Measurements from ENCODE around the gene PRXL2C.

DNA sequence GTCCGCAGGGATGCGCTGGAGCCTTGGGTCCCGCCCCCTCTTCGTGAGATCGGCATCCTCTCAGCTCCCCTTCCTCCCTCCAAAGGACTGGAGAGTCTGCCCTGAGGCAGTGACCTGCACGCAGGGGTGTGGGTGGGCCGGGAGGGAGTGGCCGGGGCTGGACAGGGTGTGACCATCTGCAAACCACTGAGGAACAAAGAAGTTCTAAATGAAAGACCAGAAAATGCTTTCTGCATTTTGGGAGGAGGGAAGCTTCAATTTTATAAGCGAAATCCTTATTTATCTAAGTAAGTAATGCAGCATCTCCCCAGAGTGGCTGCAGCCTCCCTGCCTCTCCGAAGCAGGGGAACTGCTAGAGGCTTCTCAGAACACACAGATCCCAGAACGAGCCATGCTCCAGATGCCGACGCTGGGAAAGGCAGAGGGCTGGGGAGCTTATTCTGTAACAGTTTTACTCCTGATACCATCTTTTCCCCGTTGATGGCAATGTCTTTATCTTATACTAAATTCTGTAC lies 221.7 kb downstream of the FANCC start:
- PRO-cap: no peak
- RAMPAGE, long total RNA, 4 experiments: no peak in any of the 4 experiments

GRCh38 chr9:95313024-95313544 lies 4.4 kb downstream of the FANCC start:
- PRO-cap: unidirectional peak, plus-strand start at chr9:95313349; unidirectional peak, plus-strand start at chr9:95313391
- RAMPAGE, long total RNA, 4 experiments: no peak in any of the 4 experiments

DNA sequence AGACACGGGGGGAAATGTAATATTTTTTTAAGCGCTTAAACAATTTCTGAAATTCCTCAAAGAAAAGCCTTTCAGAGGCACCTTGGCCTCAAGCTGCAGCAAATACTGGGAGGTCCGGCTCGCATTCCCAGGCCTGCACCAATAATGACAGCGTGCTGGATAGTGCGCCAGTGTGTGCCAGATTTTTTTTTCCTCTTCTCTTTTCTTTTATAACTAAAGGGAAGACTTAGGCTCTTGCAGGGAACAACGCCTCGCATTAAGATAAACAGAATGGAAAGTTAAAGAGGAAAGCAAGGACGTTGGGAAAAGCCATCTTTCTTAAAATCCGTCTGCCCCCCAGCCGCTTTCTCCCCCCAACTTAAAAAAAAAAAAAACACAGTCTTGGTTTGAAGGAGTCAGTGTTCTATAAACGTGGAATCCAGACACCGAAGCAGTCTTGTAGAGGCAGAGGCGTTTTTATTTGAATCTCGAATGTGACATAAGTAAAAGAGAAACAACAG lies 627 bp upstream of the PTCH1 start:
- PRO-cap: no peak
- RAMPAGE, long total RNA, 4 experiments: no peak in any of the 4 experiments

GRCh38 chr9:95517092-95517534 lies 8.0 kb upstream of the PTCH1 start:
- PRO-cap: no peak
- RAMPAGE, long total RNA, 4 experiments: no peak in any of the 4 experiments

DNA sequence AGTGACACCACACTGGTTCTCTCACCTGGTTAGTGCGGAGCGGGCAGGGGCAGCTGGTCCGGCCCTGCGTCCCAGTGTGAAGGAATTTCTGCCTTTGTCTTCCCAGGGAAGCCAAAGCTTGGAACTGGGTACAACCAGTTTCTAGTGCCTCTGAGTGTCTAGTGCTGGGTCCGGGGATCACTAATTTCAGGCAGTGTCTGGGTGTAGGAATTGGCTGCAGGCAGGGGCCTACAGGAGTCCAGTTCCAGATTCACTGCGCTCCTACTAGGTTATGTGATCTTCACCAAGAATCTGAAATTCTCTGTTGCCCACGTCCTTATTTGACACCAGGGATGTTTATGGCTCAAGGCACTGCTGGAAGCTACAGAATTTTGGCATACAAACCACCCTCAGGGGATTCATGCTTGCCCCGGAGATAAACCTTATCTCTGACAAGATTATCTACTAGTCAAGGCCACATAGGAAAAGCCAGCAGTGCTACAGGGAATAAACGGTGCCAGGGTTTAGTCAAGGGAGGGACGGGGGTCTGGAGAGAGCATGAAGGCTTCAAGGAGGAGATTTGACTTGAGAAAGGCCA lies 120.5 kb upstream of the ERCC6L2 start:
- PRO-cap: no peak
- RAMPAGE, long total RNA, 4 experiments: no peak in any of the 4 experiments

- PRO-cap: no peak
- RAMPAGE, long total RNA, 4 experiments: no peak in any of the 4 experiments
Measured at GRCh38 chr9:95772307-95773352, 102.9 kb upstream of the ERCC6L2 start.

DNA sequence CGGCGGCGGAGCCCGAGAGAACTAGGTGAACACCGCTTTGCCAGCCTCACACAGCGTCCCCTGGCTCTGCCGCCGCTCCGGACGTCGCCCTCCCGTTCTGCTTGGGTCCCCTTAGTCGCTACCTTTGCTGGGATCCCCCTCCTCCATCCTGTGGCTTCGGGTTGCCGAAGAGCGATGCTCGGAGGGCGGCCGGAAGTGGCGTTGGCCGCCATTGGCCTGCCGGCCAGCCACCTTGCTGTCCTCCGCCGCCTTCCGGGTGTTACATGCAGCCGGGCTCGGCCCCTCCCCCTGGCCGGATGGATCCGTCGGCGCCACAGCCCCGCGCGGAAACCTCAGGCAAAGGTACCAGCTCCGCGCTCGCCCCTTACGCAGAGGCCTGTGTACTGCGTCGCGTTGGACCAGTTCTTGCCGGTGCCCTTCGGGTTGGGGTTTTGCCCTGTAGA lies 273 bp downstream of the ERCC6L2 start:
- PRO-cap: bidirectional peak, plus-strand start at position 328 of the sequence, minus-strand start at position 251 of the sequence
- RAMPAGE, long total RNA, 4 experiments: start-site peak on the plus strand in 2 of 4 experiments, centred at positions 284 to 290 of the sequence, 26 to 38 reads per replicate; start-site peak on the minus strand in 3 of 4 experiments, centred at positions 240 to 256 of the sequence, 37 to 98 reads per replicate

- PRO-cap: no peak
- RAMPAGE, long total RNA, 4 experiments: no peak in any of the 4 experiments
Measured at GRCh38 chr9:95971979-95972978, 96.8 kb downstream of the ERCC6L2 start.

DNA sequence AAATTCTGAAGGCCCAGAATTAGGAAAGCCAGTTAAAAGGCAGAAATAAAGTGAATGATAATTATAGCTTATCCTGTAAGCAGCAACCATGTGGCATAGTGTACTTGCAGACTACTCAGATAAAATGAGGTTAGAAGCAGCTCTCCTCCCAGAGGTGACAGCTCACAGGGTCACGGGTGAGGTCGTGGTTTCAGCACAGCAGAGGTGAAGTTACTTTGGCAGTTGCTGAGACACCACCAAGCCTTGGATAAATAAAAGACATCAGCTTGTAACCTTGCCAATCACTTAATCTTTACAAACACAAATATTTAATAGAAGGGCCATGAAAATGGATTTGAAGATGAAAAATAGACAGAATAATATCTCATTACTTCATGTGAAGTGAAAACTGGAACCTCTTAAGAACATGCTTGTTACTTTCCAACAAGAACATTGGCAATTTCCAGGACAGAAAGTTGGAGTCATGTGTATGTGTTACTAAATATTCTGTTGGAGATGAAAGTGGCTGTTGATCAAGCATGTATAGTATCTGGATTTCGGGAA lies 134.3 kb downstream of the ERCC6L2 start:
- PRO-cap: unidirectional peak, minus-strand start at position 126 of the sequence
- RAMPAGE, long total RNA, 4 experiments: no peak in any of the 4 experiments

DNA sequence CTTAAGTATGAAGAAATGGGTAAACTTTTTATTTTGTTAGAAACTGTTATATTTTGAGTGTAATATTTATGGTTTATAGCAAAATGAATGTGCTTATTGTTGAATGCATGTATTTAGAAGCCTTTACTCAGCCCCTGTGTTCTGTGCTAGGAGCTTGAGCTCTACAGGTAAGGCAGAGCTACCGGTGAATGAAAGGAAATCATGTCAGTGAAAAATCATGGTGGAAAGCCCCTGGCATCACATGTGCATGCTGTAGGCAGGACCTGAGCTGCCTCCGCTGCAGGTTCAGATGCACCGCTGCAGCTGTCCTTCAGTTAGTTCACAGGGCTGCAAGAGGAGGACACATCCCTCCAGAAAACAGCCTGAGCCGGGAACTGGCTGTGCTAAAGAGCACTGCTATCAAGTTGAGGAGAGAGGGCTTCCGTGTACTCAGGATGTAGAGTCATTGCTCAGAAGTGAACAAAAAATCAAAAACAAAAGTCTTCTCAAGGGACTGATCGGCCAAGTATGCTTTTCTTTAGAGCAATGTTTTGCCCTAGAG lies 138.5 kb downstream of the ERCC6L2 start:
- PRO-cap: bidirectional peak, plus-strand start at position 317 of the sequence, minus-strand start at position 321 of the sequence
- RAMPAGE, long total RNA, 4 experiments: no peak in any of the 4 experiments

- PRO-cap: bidirectional peak, plus-strand start at chr9:96419400, minus-strand start at chr9:96419334
- RAMPAGE, long total RNA, 4 experiments: no peak in any of the 4 experiments
Measured at GRCh38 chr9:96419240-96419715, 1.1 kb upstream of the ZNF367 start.

GRCh38 chr9:96574918-96575457 lies 44.7 kb downstream of the CDC14B start:
- PRO-cap: no peak
- RAMPAGE, long total RNA, 4 experiments: no peak in any of the 4 experiments

DNA sequence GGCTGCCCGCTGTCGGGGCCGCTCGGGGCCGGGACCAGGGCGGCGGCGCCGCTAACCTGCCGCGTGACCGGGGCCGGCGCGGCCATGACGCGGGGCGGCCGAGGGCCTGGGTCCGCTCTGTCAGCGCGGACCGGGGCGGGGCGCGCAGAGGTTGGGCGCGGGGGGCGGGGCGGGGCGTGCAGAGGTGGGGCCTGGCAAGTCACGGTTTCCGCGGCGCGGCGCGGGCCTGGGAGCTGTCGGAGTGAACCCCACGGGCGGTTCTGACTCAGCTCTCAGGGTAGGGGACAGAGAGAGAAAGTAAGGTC lies at the start of gene PRXL2C:
Gene PRXL2C, minus strand, starts transcription at position 122 of the 305 bp plus-strand sequence.
- PRO-cap: bidirectional peak, plus-strand start at position 275 of the sequence, minus-strand start at position 122 of the sequence
- RAMPAGE, long total RNA, 4 experiments: start-site peak on the minus strand in 2 of 4 experiments, centred at positions 31 to 122 of the sequence, 6 to 14 reads per replicate

- PRO-cap: bidirectional peak, plus-strand start at chr9:96687080, minus-strand start at chr9:96686862
- RAMPAGE, long total RNA, 4 experiments: no peak in any of the 4 experiments
Measured at GRCh38 chr9:96686379-96687544, 31.6 kb upstream of the PRXL2C start.

GRCh38 chr9:97046073-97046854 lies 7.3 kb upstream of the CTSV start:
- PRO-cap: bidirectional peak, plus-strand start at chr9:97046453, minus-strand start at chr9:97046409
- RAMPAGE, long total RNA, 4 experiments: no peak in any of the 4 experiments

DNA sequence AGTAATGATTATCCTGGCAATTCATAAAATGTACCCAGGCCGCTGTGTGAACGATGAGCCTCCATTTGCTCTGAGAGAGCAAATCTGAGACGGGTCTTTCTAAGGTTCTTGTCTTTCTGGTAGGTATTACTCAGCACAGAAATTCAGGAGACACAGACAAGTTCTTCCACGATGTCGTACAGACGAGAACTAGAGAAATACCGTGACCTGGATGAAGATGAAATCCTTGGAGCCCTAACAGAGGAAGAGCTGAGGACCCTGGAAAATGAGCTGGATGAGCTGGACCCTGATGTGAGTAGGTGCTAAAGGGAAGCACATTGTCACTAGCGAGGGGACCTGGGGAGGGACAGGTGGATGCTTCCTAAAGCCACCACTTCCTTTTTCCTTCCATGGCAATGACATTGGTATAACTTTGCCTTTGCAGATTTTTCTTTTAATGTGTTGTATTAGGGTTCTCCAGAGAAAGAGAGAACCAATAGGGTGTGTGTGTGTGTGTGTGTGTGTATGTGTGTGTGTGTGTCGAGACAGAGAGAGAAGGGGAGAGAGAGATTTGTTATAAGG lies 22.6 kb downstream of the TMOD1 start:
- PRO-cap: no peak
- RAMPAGE, long total RNA, 4 experiments: no peak in any of the 4 experiments

- PRO-cap: no peak
- RAMPAGE, long total RNA, 4 experiments: no peak in any of the 4 experiments
Measured at GRCh38 chr9:97556142-97557384, 55.1 kb downstream of the TMOD1 start.

DNA sequence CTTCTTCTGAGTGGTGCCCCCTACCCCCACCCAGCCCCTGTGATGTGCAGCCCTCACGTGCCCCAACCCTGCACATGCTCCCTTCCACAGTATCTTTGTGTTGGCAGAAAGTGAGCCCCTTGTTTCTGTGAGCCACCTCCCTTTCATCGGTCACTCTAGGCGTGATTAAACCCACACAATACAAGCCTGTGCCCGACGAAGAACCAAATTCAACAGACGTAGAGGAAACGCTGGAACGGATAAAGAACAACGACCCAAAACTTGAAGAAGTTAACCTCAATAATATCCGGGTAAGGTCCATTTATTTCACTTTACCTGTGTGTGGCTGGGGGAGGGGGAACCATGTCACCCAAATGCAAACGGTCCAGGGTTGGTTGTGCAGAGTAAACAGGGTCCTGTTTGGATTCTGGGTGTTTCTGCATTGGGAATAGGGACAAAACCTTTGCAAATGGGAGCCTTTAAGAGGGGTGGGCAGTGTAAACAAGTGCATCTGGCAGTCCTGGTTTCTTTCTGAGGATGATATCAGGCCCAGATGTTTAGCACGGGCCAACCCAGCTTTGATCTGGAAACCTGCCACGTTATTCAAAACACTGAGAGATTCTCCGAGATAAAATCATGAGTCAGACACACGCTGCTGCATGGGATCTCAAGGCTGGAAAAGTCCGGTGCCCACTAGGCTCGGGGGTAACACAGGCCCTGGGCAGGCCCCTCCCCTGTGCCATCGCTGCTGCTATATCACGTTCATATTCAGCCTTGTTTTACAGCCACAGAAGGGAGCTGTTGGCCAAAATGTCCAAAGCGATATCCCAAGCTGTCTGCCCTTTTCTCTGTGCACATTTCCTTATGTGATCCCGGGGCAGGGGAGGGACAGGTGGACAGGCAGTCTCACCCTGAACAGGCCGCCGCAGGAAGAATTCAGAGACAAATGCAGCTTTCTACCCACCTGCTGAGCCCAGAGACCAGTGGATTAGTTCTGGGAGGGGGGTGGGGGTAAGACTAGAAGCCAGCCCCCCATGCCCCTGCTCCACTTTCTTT lies 62.7 kb downstream of the TMOD1 start:
- PRO-cap: no peak
- RAMPAGE, long total RNA, 4 experiments: no peak in any of the 4 experiments

DNA sequence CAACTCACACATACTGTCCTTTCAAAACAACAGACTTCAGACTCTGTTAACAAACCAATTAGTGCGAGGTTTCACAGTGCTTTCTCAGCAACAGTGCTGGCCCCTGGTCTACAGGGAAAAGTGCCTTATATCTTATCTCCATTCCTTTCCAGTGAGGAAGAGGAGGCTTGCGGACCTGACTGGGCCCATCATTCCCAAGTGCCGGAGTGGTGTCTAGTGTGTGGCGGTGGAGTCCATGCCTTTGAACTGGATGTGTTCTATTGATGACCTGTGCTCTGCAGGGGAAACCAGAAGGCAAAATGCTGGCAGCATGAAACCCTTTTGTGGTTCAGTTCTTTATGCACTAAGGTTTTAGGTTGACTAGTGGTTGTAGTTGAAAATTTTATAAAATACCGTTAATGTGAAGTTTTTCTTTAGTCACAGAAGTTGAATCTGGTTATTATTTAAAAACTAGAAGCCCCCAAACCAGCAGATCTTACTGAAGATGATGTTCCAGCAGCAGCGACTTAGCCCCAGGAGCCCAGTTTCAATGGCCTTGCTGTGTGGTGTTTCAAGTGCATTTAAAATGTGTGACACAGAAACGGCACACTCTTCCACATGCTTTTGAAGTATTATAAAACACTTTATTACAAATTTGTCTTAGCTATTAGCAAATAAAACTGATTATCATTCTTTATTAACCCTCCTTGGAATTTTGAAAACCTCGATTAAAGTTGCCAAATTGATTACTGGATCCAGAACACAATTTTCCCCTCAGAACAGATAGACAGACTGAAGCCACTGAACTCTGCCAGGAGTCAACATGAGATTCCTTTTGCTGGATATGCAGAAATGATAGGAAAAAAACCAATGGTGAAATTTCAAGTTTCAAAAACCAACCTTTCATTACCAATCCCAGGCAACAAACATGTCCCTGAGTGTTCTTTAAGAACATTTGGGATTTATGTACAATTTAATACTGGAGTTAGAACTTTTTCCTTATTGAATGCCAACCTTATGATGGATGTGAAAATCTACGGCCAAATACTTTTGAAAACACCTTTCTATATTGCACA lies 33.4 kb downstream of the TSTD2 start:
- PRO-cap: no peak
- RAMPAGE, long total RNA, 4 experiments: no peak in any of the 4 experiments

DNA sequence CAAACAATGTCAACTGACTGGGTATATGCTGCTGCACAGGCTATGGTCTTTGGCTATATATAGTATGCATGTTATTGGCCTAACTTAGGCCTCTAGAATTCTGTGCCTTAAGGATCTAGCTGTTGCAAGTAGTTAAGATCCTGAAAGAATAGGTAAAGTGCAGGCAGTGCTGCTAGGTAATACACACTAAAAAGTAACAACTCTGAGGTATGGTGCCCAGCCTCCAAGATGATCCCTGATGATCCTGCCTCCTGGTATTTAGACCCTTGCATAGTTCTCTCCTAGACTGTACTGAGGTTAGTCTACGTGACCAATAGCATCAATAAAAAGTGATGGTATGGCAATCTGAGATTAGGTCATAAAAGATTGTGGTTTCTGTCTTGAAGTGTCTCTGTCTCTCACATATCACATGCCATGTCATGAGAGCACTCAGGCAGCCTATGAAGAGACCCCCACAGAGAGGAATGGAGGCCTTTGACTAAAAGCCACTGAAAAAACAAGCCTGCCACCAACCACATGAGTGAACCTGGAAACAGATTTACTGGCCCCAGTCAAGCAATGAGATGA lies 9.2 kb downstream of the TSTD2 start:
- PRO-cap: no peak
- RAMPAGE, long total RNA, 4 experiments: no peak in any of the 4 experiments

All from esophagus squamous epithelium (tissue), 4 donors.